Foreskin fibroblast (primary cell): ENCODE measurements around a stretch of chr17.

- RRBS: no CpG with 5 or more reads among the region's 27 CpGs
Measured at GRCh38 chr17:82919448-82920062, 79.7 kb upstream of the ZNF750 start.

DNA sequence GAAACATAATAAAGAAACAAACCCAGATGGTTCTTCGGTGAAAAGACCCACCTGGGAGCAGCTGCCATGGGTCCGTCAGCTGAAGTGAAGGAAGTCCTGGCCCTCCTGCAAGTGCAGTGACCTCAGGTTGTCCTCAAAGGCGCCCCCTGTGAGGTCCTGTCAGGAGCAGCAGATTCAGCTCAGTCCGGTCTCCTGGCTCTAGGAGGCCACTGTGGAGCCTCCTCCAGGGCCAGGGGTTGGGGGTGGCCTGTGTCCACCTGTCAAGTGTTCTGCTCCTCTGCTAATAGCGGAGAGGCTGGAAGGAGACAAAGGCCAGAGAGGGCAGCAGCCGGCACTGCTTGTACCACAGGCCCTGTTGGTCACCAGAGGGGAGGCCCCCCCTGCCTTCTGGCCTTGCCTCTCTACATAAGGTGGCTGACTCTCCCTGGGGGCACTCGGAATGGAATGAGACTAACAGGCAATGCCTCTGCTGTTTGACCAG, 104.7 kb downstream of the B3GNTL1 start:
- RRBS: no CpG with 5 or more reads among the region's 7 CpGs

GRCh38 chr17:83079794-83080303, 440 bp downstream of the METRNL start:
- RRBS: 2% methylated on average over 36 of the region's 82 CpGs

DNA sequence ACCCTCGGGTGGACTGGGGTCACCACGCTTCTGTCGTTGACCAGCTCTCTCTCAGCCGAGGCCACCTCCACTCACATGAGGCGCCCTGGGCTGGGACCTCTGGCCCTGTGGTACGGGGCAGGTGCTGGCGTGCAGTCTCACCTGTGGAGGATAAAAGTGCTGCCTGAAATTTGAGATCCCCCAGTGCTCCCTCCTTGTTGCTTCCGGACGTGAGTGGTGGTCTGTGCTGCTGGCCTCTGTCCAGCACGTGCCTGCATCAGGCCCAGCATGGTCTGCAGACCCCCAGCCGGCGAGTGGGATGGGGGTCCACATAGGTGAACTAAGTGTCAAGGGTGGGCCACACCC, 11.2 kb downstream of the METRNL start:
- RRBS: 55% methylated on average over 2 of the region's 12 CpGs

DNA sequence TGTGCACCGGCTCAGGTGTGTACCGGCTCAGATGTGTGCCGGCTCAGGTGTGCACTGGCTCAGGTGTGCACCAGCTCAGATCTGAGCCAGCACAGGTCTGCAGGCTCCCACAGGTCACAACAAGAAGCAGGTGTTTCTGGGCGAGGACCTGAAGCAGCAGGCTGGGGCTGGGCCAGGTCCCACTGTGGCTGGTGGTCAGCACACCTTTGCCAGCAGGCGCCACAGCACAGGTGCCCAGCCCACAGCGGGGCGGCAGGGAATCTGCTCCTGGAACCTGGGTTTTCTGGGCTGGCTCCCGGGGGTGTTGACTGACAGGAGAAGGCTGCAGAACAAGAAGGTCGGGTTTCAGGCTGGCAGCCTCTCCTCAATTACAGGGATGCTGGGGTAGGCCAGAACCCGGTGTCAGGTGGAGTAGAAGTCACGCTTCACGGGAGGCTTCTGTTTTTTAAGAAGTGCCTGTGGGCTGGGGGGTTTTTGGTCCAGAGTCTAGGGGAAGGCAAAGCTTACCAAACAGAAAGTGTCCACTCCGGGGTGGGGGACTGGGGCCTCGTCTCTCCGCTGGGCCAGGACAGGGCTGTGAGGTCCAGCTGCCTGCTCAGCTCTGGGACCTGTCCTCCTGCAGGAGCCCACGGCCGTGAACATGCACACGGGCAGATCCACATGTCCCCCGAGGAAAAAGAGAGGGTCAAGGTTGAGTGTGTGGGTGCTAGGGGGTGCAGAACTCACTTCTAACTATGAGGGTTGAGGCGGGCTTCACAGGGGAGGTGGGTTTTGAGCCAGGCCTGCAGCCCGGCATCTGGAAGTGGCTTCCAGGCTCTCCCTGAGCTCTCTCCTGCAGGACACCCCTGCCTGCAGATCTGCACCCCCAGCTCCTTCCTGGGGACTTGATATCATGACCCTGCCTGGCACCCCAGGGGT, 17.6 kb downstream of the METRNL start:
- RRBS: 74% methylated on average over 2 of the region's 21 CpGs

DNA sequence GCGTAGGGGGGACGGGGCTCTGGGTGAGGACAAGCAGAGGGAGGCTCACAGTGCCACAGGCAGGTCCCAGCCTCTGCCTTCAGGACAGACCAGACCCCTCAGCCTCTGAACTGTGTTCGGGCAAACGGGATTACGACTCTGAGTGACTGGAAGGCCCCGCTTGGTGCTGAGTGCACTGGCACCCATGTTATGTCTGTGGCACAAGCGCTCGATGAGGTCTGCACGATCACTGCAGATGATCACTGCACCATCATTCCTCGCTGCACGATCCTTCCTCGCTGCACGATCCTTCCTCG, 29.1 kb downstream of the METRNL start:
- RRBS: no CpG with 5 or more reads among the region's 14 CpGs

DNA sequence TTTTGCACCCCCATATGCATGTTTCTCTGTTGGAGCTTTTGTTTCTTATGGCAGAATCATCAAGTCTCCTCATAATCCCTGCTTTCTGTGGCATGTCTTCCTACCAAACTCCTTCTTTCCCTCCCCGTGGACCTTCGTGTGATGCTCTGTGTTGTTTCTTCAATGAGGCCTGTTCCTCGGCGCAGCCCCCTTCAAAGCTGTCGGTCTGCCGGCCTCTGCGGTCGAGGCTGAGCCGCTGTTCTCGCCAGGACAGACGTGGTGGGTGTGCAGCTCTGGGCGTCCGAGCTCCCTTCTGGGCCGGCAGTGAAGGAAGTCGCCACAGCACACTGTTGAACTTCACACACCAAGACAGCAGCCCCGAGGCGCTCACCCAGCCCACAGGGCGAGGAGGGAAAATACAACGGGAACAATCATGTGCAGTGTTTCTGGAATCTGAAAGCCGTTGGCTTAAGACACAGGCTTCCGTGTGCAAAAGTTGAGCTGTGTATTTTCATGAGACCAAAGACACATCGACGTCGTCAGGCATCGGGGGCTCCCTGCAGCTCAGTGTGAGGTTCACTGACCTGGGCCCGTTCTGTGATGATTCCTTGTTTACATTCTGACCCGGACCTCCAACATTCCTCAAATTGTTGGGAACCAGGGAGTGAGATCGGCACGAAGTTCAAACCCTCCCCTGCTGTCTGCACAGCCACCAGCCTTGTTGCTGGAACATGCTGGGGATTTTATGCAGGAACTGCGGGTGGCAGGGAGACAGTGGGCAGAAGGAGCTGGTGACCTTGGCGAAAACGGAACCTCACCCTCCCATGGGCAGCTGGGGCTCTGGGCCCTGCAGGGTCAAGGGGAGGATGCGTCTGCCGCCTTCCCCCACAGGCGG, 72.0 kb downstream of the METRNL start:
- RRBS: no CpG with 5 or more reads among the region's 35 CpGs

DNA sequence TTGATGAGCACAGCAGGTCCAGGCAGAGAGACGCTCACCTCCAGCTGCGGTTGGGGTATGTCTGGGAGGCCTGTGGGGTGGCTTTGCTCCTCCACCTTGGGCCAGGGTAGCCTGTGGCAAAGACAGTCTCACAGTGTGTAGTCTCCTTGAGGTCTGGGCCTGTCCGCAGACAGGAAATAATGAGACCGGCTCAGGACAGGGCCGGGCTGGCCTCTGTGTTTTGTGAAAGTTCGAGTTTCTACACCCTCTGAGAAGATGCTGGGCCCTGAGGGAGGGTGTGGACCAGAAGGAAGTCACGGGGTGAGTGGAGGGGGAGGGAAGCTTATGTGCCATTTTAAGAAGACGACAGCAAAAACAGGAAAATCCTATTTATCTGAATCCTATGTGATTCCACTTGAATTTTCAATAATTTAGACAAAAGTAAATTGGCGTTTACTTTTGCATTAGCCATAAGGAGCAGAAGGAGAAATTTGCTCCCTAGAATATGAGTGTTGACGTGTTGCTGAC, 103.4 kb downstream of the METRNL start:
- RRBS: no CpG with 5 or more reads among the region's 10 CpGs

- RRBS: no CpG with 5 or more reads among the region's 15 CpGs
Measured at GRCh38 chr17:83184153-83184598, 104.8 kb downstream of the METRNL start.

DNA sequence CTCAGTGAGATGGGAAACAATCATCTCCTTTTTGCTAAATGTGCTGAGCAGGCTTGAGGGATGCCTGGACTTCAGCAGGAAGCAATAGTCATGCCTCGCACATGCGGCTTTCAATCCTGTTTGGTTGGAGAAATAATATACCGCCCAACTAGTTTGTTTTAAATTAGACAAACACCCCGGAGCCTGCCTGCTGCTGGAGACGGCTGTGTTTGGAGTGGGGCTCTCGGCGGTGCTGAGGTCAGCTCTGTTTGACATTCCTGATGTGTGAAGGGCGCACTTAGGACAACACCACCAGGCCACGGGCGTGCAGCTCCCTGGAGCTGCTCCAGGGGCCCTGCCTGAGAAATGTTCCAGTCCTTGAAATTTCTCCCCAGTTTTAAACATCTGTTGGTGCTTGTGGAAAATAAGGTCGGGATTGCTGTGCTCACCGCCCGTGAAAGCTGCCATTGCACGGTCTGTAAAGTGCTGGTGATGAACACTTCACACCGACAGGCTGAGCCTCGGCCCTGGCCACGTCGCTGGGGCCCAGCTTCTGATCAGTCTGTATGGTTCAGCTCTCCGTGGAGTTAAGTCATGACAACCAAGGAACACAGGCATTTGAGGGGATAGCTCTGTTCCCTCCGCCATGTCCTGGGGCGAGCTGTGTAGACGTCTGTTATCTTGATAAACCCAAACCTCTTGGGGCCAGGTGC, 110.4 kb downstream of the METRNL start:
- RRBS: no CpG with 5 or more reads among the region's 22 CpGs

DNA sequence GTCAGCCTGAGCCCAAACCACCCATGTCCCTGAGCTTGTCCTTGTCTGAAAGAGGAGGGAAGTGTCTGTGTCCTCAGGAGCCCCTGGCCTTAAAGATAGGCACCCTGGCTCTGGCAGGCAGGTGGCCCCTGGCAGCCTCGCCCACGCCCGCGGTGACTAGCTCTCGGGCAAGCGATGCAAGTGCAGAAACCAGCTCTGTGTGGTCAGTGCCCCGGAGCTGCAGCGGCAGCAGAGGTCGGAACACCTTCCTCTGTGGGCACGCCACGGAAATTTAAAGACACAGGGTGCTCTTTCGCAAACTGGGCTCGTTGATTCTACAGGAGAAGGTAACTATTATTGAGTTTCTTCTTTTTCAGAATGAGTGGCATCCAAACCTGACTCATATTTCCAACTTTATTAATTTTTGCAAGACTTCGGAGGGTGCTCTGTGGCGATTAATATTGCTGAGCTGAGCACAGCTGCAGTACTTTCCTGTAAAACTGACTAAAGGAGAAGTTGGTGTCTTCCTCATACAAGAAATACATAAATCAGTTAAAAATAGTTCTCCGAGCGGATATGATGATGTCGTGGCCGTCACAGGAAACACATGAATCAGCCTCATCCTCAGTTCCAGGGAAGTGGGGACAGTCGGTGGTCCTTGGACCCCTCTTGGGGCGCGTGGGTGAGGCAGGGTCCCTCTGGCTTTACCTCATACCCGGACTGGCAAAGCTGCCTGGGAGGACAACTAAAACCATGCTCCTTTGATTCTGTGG, 120.2 kb downstream of the METRNL start:
- RRBS: 95% methylated on average over 3 of the region's 23 CpGs

DNA sequence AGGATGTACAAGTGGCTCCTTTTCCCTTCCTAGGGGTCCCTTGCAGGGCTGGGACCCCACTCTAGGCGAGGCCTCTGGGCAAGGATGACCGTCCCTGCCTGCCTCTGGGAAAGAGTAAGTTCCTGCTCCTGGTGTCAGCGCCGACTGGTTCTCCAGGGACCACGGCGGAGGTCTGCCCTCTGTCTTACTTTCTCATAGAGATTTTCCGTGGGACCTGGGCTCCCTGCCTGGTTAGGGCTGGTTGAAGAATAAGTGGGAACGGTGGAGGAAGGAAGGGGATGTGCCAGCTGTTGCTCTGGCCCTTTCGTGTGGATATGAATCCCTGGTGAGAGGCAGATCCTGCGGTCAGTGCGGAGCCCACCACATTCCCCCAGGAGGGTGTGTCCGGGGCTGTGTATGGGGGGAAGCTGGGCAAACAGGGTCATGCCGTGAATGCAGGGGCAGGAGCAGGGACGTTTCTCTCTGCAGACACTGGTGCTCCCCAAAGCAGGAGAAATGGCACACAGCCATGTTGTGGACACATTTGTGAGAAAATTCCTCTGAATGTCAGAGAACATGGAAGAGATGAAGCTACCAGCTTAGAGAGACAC, 124.4 kb downstream of the METRNL start:
- RRBS: no CpG with 5 or more reads among the region's 14 CpGs